Left common carotid artery plus branches (tissue), 1 donor: ENCODE measurements around a stretch of chr14.

DNA sequence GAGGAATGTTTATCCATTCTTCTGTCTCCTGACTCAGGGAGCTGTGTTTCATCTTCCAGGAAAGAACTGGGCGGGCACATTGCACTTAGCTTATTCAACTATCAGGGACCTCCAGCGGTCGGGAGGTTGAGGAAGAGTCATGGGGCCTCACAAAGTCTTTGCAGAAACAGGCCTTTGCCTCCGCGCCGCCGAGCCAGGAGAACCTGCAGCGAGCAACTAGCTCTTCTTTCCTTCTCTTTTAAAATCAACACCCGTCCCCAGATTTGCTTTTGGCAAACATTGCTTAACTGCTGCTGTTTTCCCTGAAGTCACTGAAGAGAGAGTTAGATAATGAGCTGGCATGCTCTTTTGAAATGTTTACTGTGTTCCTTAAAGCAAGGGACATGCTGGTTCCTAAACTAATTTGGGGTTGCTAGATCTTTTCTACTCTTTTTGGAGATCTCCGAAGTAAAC is 426.2 kb upstream of the PPP2R5C start:
- PRO-cap: no peak

- PRO-cap: no peak
Observed at GRCh38 chr14:101359263-101359960, 402.1 kb upstream of the PPP2R5C start.

GRCh38 chr14:101369760-101370345 is 391.7 kb upstream of the PPP2R5C start:
- PRO-cap: no peak

DNA sequence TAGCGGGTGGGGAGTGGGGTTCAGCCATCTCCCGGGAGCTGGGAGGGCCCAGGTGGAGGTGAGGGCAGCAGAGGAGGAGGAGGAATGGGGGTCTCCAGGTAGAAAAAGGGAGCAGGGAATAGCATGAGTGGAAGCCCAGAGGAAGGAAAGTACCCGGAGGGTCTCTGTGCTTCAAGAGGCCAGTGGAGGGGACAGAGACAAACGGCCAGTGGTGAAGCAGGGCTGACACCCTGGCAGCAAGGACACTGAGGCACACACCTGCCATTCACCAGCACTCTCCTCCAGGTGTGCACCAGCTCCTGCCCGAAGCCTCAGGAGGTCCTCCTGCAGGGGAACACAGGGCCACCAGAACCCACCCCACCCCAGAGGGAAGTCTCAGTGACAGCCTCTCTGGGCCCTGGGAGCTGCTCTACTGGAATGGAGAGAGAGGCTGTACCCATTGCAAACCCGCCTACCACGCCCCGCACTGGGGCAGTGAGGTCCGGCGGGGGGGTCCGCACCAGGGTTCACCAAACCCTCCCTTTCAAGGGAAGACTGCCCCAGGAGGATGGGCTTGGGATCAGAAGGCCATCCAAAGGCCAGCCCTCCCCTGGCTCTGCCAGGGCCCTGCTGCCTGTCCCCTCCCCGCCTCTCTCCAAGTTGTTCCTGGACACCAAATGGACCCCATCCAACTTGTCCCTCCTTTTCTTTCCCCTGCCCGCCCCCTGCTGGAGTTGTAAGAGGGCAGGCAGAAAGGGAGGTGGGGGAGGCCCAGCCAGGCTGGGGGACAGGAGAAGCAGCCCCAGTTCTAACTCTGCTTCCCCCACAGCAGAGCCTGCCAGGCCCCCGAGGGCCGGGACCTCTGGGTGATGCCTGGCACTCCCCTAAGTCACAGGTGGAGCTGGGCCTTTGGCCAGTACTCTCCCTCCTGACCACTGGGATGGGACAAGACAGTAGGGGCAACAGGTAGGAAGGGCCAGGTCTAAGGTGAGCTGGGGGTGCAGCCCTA is 203.7 kb upstream of the PPP2R5C start:
- PRO-cap: no peak

- PRO-cap: no peak
Observed at GRCh38 chr14:101718555-101719156, 42.9 kb upstream of the PPP2R5C start.

- PRO-cap: no peak
Observed at GRCh38 chr14:101820949-101822053, 59.8 kb downstream of the PPP2R5C start.

GRCh38 chr14:101839669-101840260 is 78.3 kb downstream of the PPP2R5C start:
- PRO-cap: no peak

DNA sequence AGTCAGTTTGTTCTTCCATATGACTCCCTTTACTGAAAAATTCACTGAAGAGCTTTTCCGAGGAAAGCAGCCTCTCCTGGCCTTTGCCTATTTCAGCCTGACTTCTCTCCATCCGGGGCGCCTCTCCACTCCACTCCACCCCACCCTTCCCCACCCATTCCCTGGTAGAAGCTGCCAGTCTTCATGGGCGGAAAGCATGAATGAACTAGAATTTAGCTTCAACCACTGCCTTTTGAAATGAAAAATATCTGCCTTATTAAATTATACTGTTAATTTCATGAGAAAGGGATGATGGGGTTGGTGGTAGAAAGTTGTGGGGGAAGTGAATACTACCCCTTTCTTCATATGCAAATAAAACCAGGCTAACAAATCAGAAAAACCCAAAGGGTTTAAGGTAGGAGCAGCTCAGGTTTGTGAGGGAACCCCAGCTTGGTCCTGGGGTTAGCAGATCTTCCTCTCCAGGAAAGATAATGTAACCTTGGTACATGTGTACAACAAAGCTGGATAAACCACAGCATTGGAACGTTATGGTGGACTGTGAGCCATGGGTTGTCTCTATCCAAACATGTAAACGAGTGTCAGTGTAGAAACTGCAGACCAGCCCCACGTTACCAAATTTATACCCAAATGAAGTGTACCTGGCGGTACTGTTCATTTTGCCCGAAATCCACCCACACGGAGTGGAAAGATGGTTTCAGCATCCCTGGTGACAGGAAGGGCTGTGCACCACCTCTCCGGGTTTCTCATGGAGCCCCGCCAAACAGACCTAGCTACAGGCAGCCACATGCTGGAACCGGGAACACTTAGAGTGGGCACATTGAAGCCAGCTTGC is 84.0 kb downstream of the PPP2R5C start:
- PRO-cap: no peak

GRCh38 chr14:101858749-101859256 is 97.3 kb downstream of the PPP2R5C start:
- PRO-cap: no peak

DNA sequence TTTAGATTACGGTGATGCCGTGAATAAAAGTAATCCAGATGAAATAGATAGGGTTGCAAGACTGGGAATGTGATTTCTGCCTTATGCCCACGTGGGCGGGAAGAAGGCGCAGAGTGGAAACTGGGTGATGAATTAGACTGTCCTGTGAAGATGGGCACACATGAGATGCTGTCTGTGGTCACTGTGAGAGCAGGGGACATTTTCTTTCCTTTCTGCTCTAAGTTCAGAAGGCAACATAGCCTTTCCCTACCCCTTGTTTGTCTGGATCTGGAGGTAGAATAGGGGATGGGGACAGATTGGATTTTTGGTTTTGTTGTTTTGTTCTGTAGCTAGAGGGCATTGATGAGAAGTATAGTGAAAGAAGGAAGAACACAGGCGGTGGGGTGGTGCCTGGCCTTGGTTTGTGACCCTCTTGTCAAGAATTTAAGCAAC is 97.8 kb downstream of the PPP2R5C start:
- PRO-cap: no peak

- PRO-cap: no peak
Observed at GRCh38 chr14:101953281-101953645, 11.1 kb upstream of the DYNC1H1 start.

- PRO-cap: no peak
Observed at GRCh38 chr14:102019836-102020582, 55.6 kb downstream of the DYNC1H1 start.

GRCh38 chr14:102039296-102040000 is 47.4 kb downstream of the HSP90AA1 start:
- PRO-cap: no peak

DNA sequence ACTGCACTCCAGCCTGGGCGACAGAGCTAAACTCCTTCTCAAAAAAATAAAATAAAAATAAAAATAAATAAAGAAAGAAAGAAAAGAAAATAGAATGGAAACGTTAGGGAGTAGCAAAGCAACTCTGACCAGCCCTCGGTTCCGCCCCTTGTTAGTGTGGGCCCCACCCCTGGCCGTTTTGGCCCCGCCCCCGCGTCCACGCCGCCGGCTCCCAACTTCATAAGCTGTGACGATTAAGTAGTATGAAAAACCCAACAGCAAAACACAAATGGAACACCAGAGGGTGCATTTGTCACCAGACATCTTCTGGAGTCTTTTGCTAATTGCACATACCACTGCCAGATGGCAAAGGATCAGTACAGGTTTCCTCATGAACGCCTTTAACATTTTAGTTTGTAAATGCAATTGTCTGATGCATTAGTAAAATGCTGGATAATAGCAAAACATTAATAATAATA is 23.8 kb downstream of the HSP90AA1 start:
- PRO-cap: no peak

DNA sequence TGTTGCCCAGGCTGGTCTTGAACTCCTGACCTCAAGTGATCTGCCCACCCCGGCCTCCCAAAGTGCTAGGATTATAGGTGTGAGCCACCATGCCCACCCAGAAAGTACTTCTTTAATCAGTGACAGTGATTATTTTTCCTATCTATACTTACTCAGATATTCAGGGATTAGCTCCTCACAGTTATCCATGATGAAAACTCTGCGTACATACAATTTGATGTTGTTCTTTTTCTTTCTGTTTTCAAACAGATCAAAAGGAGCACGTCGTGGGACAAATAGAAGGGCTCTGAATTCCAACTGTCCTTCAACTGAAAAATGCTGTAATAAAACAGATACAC is 2.6 kb downstream of the HSP90AA1 start:
- PRO-cap: no peak

DNA sequence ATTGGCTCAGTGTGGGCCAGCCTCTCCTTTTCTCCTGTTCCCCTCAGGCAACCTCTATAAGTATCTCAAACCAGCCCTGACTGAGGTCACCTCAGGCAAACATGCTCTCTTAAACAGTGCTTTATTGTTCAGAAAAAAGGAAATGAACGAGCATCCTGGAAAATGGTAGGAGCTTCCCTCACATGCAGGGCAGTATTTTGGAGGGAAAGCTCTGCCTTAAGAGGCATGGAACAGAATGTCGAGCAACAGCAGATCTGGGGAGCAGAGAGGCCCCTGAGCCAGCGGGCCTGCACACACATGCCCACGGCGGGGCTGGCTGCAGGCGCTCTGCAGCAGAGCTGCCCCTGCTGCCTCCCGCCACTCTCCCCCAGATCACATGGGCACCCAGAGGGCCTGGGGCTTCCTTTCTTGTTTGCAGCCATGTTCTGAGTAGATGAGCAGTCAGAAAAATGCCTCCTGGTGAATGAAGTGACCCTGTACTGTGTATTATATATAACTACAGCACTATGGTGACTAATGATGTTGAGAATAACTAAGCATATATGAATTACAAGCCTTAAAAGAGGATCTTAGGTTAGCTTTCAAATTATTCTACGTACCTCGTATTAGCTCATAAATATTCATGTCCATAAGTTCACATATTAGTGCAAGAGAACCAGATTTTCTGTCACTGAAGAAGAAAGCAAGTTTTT is 41.9 kb downstream of the MOK start:
- PRO-cap: no peak

DNA sequence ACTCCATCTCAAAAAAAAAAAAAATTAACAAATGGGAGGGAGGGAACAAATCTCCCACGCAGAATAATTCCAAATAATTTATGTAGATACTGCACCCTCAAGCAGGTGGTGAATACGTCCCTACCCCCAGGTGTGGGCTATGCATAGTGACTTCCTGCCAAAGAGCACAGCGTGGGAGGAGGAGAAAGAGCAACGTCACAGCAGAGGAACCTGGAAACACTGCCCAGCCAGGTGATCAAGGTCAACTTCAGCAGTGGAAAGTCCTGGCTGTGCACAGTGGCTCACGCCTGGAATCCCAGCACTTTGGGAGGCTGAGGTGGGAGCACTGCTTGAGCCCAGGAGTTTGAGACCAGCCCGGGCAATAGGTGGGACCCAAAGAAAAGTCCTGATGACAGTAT is 9.6 kb downstream of the CINP start:
- PRO-cap: no peak

DNA sequence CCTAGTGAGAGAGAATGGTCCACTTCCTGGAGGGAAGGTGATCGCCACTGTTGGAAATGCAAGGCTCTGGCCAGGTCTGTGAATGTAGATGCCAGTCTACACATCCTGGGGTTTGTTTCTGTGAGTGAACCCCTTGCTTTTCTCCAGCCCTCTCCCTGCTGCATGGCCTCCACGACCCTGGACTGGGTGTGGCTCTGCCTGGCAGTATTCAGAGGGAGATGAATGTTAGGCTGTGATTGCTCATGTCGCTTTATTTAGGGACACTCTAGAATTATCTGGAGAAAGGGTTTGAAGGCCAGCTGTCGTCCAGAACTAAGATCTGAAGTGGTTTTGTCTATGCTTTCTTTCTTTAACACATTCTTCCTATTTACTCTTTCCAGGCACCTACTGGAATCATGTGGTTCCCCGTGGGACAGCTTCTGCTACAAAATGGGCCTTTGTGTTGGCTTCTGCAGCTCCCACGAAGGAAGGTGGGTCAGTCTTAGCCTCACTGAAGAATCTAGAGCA is 59.3 kb downstream of the ANKRD9 start:
- PRO-cap: no peak

DNA sequence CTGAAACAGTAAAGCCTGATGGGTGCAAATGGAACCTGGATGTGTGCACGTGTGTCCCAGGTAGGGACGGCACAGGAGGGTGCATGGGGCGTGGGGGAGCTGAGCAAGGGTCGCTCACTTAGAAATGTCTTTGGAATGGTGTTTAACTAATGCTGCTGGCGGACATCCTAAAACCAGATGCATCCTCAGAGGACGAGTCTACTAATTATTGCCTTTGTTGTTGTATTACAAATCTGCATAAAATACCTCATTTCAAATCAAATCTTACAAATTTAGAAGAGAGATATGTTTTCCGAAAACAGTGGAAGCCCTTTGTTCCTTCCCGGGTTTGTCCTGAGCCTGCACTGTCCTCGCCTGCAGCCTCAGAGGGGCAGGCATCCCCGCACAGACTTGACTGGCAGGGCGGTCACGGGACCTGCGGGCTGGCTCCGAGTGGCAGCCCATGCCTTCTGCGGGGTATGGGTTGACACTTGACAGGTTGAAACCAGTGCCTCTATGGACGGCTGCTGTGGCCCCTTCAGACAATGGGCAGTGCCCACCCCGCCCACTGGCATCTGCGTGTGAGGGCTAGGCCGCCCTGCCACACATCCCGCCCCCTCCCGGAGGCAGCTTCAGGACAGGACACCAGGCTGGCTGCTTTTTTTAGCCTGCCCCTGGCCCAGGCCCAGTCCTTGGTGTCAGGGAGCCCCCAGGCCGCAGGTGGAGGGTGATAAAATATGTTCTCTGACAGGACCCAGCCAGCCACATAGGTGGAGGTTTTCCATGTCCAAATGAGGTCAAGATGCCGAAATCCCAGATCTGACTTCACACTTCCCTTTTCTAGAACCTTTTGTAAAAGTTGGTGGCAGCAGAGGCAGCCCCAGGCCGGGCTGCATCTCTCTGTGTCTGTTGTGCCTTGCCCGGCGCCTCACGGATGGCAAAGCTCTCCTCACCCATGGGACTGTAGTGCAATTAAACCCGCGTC is 10.2 kb downstream of the ANKRD9 start:
- PRO-cap: no peak

DNA sequence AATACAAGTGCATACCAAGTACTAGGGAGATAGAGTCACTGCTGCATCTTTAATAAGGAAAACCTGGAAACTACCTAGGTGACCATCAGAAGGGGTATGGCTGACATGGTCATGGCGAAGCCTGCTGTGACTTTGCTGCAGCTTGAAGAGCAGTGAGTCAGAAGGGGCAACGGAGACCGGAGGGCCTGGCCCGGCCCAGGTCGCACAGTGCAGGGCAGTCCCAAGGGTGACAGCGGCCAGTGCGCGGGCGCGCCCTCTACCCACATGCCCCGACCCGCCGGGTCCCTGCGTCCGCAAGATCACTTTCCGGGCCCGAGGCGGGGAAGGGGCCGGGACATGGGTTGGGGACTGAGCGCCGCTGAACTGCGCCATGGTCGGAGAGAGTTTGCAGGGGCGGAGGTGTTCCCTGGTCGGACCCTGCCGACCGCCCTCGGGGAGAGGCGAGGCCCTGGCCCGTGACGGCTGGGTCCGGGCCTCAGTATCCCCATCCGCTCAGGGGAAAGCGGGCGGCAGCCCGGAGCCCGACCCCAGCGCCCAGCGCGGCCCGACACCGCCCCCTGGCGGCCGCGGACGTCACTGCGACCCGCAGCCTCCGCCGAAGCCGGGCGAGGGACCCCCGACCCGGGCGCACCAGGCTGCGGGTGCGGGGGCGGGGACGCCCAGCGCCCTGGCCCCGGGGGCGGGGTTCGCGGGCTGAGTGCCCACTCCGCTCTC is 7.0 kb upstream of the ANKRD9 start:
- PRO-cap: no peak